GM12891 (cell line): ENCODE measurements around the genes KRI1 and AP1M2.

DNA sequence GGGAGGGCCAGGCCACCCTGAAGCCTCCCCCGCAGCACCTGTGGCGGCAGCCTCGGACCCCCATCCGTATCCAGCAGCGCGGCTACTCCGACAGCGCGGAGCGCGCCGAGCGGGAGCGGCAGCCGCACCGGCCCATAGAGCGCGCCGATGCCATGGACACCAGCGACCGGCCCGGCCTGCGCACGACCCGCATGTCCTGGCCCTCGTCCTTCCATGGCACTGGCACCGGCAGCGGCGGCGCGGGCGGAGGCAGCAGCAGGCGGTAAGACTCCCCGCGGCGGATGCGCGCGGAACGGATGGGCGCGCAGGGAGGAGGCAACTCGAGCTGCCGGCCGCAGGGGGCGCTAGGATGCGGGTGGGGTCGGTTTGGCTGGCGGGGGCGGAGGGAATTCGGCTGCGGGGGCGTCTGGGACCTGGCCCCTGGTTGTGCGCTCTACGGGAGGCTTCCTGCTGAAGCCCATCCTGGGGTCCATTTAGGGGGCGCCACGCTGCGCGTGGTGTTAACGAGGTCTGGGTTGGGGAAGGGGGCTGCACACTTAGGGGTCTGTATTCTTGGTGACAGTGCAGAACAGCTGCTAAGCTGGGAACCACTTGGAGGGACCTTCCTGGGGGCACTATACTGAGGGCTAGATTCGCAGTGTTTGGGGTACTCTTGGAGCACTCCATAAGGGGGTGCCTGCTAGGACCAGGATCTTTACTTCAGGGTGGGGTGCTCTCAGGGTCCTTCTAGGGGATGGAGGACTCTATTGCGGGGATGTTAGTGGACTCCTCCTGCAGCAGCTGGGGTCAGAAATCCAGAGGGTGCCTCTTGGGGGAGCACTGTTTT is 698 bp downstream of the PDE4A start:
- RRBS = 2% methylated on average over 6 of the region's 62 CpGs

- RRBS = no CpG with 5 or more reads among the region's 13 CpGs
These were observed 40.5 kb downstream of the PDE4A start for GRCh38 chr19:10460768-10461213.

DNA sequence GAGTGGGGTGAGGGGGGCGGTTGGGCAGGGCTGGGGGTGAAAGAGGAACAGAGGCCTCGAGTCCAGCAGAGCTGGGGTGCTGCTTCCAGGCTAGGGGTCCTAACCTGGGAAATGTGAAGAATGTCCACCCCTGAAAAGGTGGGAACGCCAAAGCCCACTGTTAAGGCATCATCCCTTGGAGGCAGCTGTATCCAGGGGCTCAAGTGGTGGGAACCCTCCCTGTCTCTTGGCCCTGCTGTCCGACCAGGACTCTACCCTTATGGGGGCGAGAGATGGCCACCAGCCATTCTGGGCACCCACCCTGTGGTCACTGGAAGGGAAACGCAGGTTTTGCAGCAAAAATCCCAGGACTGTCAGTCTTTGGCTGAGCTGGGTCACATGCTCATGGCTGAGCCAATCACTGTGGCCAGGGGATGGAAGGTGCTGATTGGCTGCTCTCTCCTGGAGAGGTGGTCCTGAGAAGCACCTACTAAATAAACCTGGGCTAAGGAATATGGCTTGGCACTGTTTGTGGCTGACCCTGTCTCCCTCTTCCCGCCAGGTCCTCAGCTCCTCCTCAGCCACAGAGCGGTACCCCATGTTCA is 8.7 kb downstream of the ATG4D start:
- RRBS = no CpG with 5 or more reads among the region's 8 CpGs

DNA sequence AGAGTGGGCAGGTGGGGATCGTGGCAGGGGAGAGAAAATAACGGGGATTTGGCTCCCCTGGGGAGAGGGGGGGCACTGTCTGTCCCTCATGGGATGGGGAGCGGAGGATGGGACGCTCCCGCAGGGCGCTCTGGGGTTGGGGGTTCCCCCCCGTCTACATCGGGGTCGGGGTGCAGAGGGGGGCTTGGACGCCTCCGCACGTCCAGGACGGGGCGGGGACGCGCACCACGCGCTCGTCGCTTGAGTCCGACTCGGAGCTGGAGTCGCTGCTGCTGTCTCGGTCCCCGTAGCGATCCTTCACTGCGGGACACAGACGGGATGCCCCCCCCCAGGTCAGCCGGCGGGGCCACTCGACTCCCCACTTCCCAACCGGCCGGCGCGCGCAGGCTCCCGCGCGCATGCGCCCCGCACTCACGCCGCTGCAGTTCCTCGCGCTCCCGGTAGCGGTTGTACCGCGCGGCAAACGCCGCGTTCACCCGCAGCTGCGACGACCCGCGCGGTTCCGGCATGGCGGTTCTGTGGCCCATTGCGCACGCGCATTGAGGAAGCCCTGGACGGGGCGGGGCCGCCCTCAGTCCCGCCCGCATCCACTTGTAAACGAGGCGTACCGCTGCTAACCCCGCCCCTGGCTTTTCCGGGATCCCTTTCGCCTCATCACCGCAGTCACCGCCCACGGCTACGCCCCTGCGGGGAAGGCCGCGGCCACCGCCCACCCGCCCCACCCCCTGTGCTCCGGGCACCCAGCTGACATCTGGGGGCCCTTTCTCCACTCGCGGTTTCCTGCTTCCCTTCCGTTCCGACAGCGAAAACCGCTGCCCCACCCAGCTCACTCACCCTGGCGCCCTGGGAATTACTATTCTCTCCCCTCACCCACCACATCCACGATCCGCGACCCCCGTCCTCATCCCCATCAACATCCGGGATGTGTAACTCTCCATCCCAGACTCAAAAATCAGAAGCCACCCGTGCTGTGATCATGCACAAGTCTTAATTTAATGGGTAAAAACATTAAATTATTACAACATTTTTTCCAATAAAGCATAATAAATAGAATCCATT is at the start of gene KRI1:
TSS of gene KRI1 (minus strand) at position 520 of the 1,059 bp plus-strand sequence.
- RRBS = under 1% methylated on average over 28 of the region's 98 CpGs

- RRBS = no CpG with 5 or more reads among the region's 32 CpGs
These were observed at the start of gene AP1M2 for GRCh38 chr19:10586910-10587474. TSS of gene AP1M2 (minus strand) at chr19:10587312.

DNA sequence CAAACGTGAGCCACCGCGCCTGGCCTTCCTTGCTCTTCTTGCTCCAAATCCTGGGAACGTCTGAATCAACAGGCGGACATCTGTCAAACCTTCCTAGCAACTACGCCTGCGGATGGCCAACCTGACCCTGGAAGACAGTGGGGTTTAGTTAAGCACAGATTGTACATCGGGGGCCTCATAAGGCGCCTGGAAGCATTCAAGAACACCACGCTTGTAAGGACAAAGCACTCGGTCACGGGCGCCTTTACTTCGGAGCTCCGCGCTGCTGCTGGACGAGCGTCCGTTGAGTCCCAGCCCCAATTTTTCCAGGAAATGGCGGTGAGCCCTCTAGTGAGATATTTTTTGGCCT is 1.0 kb upstream of the ILF3 start:
- RRBS = no CpG with 5 or more reads among the region's 20 CpGs

GRCh38 chr19:10695424-10696279 is 5.6 kb upstream of the QTRT1 start:
- RRBS = no CpG with 5 or more reads among the region's 54 CpGs

DNA sequence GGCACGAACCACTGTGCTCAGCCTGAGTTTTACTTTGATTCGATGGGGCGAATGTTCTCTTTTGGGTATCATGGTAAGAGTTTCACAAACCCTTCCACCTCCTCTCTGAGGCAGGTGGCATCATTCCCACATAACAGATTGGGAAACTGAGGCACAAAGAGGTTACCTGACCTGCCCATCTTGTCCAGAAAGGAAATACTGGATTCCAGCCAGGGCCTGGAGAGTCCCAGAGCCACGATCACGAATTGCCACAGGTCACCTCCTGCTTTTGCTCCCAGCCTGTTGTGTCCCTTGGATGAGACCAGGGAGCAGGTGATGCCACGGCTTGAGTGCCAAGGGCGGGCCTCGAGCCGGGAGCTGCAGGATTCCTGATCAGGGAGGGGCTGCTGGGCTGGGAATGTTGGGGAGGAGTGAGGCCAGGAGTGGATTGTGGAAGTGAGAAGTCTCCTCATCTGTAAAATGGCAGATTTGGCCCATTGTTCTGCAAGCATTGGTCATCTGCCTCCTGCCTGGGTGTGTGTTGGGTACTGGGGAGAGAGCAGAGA is 29.3 kb downstream of the DNM2 start:
- RRBS = no CpG with 5 or more reads among the region's 9 CpGs

- RRBS = no CpG with 5 or more reads among the region's 8 CpGs
These were observed 29.8 kb downstream of the DNM2 start for GRCh38 chr19:10747700-10748126.

- RRBS = no CpG with 5 or more reads among the region's 25 CpGs
These were observed 31.0 kb downstream of the DNM2 start for GRCh38 chr19:10748471-10749646.

- RRBS = 97% methylated on average over 3 of the region's 18 CpGs
These were observed 4.4 kb downstream of the TMED1 start for GRCh38 chr19:10831460-10832187.

GRCh38 chr19:10862974-10863616 is 8.3 kb upstream of the CARM1 start:
- RRBS = no CpG with 5 or more reads among the region's 17 CpGs

- RRBS = no CpG with 5 or more reads among the region's 7 CpGs
These were observed 7.0 kb upstream of the CARM1 start for GRCh38 chr19:10864352-10864830.

DNA sequence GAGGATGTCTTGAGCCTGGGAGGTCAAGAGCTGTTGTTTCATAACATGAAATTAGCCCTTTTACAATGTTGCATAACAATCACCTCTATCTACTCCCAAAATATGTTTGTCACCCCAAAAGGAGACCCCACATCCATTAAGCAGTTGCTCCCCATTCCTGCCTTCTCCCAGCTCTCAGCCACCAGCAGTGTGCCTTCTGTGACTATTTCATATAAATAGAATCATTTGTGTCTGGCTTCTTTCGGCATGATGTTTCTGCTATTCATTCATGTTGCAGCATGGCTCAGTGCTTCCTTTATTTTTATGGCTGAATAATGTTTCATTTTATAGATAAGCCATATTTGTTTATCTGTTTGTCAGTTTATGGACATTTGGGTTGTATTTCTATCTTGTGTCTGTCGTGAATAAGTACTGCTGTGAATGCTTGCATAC is 28.2 kb downstream of the YIPF2 start:
- RRBS = no CpG with 5 or more reads among the region's 2 CpGs

GRCh38 chr19:10920321-10920779 is 8.1 kb downstream of the YIPF2 start:
- RRBS = 100% methylated on average over 1 of the region's 12 CpGs

DNA sequence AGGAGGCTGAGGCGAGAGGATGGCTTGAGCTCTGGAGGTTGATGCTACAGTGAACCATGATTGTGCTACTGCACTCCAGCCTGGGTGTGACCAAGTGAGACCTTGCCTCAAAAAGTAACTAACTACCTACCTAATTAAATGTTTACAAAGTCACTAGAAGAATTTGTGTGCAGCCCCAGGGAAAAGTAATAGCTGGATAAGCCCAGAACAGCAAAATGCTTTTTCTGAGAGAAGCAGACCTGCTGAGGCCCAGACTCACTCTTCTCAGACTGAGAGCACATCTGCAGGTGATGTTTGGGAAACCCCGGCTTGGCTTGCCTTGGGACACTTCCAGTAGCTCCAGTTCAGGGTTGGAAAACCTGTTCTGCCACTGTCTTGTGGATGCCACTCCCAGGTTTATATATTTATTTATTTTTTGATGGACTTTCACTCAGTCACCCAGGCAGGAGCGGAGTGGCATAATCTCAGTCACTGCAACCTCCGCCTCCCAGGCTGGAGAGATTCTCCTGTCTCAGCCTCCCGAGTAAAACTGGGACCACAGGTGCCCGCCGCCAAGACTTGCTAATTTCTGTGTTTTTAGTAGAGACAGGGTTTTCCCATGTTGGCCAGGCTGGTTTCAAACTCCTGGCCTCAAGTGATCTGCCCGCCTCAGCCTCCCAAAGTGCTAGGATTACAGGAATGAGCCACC is 8.0 kb upstream of the SMARCA4 start:
- RRBS = no CpG with 5 or more reads among the region's 8 CpGs

DNA sequence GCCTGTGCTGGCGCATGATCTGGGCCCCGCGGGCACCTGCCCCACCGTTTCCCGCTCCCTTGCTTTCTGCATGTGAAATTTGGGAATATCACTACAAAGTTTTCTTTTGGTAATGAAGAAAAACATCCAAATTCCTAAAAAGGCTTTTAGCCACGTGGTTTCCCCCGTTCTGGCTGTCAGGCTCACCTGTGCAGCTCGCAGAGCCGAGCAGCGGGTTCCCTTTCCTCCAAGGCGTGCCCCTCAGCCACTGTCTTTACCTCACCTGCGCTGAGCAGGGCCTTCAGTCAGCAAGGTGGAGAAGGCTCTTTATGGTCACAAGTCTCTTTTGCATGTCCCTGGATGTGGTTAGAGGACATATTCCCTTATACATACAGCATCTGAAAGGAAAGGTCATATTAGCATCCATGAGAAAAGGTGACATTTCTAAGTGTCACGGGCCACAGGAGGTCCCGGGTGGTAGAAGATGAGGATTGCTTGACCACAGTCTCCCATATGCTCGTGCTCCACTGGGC is 23.8 kb downstream of the SMARCA4 start:
- RRBS = no CpG with 5 or more reads among the region's 15 CpGs

DNA sequence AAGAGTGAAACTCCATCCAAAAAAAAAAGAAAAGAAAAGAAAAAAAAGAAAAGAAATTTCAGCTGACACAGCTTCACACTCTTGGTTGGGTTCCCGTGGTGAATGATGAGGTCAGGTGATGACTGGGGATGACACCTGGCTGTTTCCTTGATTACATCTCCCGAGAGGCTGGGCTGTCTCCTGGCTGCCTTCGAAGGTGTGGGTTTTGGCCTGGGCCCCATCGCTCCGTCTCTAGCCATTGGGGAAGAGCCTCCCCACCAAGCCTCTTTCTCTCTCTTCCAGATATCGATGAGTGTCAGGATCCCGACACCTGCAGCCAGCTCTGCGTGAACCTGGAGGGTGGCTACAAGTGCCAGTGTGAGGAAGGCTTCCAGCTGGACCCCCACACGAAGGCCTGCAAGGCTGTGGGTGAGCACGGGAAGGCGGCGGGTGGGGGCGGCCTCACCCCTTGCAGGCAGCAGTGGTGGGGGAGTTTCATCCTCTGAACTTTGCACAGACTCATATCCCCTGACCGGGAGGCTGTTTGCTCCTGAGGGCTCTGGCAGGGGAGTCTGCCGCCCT is 22.0 kb downstream of the LDLR start:
- RRBS = no CpG with 5 or more reads among the region's 15 CpGs

- RRBS = no CpG with 5 or more reads among the region's 4 CpGs
These were observed 16.3 kb downstream of the SPC24 start for GRCh38 chr19:11139325-11139636.

DNA sequence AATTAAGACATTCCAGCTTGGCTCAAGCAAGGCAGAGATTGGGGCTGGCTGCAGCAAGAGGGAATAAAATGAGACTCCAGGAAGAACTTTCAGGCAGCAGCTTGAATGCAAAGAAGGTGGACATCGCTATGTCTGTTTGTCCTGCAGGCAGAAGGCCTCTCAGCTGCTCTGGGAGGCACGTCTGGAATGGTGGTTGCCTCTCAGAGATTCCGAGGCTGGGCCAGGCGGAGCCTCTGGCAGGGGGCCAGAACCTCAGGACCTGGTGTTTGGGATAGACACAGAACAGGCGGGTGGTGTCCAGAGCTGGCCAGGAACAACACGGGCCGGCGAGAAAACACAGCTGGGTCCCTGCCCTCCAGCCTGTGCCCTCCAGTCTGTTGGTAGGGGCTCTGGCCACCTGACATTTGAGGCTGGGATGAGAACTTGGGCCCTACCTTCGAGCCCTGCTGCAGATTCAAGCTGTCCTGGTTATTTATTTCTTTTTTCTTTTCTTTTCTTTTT is 7.6 kb downstream of the KANK2 start:
- RRBS = no CpG with 5 or more reads among the region's 9 CpGs